OVCAR3 (cell line): ENCODE results near the gene VAMP1.

DNA sequence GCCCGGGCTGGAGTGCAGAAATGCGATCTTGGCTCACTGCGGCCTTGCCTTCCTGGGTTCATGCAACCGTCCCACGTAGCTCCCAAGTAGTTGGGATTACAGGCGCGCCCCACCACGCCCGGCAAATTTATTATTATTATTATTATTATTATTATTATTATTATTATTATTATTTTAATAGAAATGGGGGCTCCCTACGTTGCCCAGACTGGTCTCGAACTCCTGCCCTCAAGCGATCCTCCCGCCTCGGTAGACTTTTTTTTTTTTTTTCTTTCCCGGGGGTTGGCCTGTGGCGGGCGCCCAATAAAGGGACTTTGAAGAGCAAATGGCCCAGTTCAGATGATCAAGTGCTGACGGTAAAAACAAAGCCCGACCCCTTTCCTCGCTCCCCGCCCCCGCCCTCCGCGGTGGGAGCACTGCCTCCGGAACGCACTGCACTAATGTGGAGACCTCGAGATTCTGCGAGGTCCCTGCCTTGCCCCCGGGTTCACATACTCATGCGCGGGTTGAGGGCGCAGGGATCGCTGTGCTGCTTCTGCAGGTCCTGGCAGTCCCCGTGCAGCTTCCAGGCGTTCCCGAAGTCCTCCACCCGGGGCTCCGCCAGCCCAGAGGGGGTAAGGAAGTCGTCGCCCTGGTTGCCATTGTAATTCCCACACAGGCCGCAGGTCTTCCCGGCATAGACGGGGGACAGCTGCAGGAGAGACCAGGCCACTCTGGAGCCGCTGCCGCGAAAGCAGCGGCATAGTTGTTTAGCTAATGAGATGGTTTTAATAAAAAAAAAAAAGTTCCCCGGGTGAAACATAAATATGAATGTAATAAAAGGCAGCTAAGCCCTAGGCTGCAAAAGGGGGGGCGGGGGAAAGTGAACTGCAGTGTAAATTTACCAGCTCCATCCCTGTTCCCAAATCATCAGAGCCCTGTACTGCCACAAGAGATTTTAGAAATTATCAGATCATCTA lies 66.8 kb downstream of the VWF start:
- RRBS: 95% methylated on average over 16 of the region's 49 CpGs

DNA sequence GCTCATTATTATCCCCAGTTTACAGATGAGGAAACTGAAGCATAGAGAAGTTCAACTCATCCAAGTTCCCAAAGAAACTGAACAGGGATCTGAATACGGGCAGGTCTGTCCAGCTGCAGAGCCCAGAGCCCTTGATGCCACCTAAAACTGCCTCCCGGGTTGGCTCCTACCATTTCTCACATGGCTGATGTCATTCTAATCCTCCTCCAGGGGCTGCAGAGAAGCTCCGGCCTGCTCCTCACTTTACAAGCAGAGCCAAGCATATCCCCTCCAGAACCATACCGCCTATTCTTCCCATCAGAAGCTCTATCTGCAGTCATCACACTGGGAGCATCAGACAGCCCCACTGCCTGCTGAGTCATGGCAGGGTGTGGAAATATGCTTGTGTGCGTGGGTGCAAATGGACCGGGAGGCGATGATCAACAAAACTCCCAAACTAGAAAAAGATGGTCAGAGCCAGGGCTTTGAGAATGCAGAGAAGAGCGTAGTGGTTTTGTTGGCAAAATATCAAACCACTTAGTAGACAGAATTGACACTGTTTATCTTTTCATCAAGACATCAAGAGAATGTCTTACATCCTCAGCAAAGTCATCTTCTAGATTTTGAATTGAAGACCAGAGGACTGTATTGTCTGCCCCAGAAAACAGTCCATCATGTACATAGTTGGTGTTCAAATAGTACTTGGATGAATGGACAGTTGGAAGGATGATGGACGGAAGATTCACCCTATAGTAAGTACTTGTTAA lies 55.1 kb downstream of the VWF start:
- RRBS: 91% methylated on average over 2 of the region's 9 CpGs

- RRBS: no CpG with 5 or more reads among the region's 5 CpGs
Observed at GRCh38 chr12:6070328-6070991, 54.0 kb downstream of the VWF start.

DNA sequence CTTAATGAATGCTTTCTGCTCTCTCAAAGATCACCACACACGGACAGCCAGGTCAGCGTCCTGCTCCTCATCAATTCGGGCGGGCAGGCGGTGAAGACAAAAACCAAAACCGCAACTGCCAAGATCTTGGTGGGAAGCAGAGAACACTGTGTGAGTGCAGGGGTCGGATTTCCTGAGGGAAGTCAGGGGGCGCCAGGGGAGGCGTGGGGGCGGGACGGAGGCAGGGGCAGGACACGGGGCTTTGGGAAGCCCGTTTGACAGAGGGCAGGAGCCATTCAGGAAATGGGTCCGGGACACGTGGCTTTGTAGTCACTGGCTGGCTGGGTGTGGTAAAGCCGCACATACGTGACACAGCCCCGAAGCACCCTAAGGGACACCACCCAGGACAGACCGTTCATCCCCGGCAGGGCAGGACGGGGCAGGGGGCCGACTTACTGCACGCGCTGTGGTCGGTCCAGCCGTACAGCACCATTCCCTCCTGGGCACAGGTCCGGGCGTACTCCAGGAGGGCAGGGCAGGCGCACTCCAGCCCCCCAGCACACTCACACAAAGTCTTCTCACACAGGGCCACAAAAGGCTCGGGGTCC lies 49.5 kb downstream of the VWF start:
- RRBS: 98% methylated on average over 4 of the region's 30 CpGs

GRCh38 chr12:6199226-6200298 lies 638 bp upstream of the CD9 start:
- RRBS: 3% methylated on average over 8 of the region's 58 CpGs

DNA sequence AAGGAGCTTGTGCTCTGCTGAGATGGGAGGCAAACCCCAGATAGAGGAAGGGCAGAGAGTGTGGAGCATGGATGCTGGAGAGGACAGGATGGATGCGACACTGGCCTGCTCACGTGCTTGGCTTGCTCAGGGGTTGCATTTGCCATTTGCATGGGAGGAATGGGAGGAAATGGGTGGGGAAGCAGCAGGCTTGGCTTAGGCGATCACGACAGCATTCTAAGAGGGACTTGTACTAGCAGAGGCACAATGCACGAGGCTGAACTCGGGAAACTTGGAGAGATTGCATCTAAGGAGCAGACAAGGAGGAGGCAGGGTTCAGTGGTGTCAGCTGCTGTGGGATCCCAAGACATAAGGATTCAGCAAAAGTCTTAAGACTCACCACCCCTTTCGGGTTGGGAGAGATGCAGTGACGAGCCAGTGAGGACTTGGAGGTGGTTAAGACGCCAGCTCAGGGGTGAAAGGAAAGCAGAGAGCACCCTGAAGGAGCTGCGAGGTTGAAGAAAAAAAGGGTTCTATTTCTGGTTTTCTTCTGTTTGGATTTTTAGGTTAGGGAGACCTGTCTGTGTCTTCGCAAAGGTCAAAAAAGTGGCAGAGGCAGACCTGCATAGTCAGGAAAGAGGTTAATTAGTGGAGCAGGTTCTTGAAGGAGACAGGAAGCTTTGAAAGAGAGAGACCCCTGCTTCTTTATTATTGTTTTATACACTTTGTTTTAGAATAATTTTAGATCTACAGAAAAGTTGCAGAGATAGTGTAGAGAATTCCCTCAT lies 20.0 kb downstream of the CD9 start:
- RRBS: no CpG with 5 or more reads among the region's 11 CpGs

DNA sequence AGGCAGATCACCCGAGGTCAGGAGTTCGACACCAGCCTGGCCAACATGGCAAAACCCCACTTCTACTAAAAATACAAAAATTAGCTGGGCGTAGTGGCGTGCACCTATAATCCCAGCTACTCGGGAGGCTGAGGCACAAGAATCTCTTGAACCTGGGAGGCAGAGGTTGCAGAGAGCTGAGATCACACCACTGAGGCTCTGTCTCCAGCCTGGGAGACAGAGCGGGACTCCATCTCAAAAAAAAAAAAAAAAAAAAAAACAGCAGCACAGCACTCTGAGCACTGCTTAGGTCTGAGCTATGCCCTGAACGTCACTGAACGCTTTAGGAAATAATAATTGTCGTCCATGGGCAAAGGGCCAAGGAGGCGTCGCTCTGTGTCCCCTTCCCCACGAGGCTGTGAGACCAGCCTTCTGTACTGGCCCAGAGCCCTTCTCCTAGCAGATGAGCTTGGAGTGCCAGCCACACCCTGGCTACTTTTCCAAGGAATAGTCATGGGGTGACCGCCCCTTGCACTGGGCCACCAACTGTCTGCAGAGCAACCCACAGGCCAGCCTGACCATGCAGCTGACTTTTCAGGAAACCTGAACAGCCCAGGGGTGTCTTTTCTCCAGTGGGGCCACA lies 28.2 kb downstream of the CD9 start:
- RRBS: no CpG with 5 or more reads among the region's 13 CpGs

DNA sequence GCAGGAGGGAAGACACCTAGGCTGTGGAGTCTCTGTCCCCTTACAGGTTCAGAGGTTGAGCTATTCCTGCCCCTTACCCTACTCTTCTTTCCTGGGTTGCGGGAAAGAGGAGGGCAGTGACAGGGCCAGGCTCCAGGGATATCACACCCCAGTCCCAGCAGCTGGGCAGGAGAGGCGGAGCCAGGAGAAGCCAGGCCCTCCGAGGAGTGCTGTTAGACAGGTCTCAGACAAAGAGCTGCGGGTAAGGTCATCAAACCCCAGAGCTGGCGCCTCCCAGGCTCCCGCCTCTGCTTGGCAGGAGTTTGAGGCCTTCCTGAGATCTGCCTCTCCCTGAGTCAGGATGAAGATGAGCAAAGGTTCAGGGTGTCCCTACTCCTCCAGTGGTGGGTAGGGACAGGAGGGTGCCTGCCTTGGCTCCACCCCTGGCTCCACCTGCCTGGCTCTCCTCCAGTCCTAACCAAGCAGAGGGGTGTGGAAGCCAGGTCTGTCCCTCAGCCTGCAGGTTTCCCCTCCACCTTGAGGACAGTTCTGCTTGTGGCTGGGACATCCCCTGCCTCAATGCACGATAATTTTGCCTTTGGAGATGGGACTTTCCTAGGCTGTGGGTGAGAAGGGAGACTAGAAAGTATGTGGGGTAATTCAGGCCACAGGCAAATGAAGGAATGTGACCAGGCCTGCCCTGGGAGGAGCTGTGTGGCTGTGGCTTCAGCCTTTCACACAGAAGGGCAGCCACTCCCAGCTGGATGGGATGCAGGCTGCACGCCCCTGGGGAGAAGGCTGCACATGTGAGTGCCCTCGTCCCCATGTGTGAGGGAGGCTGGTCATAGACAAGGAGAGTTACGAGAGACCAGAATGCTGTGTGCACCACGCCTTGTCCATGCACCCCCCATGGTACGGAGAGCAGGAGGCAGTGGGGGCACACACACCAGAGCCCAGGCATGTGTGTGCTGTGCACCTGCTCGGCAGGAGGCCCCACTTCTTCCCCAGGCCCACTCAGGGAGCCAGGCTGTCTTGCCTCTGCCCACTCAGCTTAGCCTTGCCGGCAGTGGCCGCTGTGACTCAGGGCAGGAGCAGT lies 2.3 kb downstream of the PLEKHG6 start:
- RRBS: no CpG with 5 or more reads among the region's 15 CpGs

- RRBS: no CpG with 5 or more reads among the region's 13 CpGs
Observed at GRCh38 chr12:6324019-6324401, 13.5 kb downstream of the PLEKHG6 start.

DNA sequence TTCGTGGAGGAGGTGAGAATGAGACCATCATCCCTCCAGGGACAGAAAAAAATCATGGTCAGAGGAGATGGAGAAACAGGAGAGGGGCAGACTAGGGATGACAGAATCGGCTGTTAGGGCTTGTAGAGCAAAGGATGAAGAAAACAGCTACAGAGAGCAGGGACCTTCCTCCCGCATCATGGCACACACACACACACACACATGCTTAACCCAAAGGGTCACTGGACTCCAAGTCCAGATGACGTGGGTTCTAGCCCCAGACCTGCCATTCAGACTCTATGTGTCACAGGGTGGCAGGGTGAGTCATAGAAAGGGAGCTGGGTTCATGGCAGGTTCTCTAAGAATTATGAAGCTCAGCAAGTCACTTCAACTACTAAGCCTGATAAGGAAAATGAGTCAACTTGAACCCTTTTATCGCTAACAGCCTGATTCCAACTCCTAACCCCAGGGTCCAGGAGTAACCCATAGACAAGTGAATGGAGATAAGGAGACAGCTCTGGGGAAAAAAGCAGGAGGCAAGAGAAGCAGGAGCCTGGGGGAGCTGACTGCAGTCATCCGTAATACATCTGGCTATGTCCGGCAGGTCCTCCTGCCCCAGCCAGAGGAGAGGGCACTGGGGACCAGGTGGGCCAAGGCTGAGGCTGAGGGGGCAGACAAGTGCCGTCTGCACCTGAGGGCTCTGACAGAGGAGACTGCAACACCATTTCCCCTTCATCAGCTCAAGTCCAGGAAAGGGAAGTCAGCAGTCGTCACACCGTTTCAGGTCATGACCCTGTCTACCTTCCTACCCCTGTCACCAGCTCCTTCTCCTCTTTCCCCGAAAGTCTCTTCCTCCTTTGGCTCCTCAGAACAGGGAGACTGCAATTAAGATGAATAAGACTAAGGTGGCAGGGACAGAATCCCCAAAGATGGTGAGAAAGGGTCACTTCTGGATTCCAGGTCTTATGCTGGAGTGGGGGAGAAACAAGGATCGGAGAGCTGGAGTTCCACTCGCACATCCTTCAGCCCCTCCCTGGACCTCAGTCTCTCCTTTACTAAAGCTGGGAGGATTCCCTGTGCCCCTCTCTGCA lies 3.7 kb upstream of the TNFRSF1A start:
- RRBS: no CpG with 5 or more reads among the region's 13 CpGs

- RRBS: no CpG with 5 or more reads among the region's 14 CpGs
Observed at GRCh38 chr12:6394338-6395101, 10.6 kb downstream of the LTBR start.

- RRBS: no CpG with 5 or more reads among the region's 6 CpGs
Observed at GRCh38 chr12:6432952-6433508, 11.7 kb upstream of the CD27 start.

DNA sequence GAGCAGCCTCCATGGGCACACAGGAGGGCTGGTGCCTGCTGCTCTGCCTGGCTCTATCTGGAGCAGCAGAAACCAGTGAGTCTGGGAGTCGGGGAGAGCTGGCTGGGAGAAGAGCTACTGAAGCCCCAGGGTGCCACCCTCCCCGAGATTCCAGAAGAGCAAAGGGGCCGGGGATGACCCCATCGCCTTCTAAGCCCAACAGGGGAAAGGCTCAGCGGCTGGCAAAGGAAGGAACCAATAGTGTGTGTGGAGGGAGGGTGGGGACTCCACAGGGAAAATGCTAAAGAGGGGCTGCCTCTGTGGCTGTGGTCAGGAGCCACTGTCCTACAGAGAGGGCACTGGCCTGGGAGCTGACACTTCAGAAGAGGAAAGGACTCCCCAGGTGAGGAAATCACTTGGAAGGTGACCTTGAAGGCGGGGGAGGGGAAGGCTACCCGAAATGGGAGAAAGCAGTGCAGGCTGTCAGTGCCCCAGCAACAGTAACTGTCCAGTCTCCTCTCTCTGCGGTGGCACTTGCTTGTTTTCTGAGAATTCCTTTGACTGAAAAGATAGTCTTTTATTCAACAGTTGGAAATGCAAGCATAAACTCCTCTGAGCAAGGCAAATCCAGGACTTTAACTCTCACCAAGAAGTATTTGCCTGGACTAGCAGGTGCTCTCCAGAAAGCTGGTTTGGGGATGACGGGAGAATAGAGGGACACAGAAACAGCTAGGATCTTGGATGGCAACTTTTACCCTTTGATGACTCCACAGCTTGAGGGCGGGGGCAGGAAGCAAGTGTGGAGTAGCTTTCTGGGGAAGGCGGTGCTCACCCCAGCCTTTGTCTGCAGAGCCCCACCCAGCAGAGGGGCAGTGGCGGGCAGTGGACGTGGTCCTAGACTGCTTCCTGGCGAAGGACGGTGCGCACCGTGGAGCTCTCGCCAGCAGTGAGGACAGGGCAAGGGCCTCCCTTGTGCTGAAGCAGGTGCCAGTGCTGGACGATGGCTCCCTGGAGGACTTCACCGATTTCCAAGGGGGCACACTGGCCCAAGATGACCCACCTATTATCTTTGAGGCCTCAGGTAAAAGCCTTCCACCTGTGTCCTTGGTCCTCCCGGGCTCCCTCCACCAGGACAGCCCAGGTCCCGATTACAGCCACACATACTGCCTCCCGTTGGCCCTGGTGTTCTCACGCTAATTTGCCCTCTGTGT lies 791 bp downstream of the TAPBPL start:
- RRBS: no CpG with 5 or more reads among the region's 24 CpGs

DNA sequence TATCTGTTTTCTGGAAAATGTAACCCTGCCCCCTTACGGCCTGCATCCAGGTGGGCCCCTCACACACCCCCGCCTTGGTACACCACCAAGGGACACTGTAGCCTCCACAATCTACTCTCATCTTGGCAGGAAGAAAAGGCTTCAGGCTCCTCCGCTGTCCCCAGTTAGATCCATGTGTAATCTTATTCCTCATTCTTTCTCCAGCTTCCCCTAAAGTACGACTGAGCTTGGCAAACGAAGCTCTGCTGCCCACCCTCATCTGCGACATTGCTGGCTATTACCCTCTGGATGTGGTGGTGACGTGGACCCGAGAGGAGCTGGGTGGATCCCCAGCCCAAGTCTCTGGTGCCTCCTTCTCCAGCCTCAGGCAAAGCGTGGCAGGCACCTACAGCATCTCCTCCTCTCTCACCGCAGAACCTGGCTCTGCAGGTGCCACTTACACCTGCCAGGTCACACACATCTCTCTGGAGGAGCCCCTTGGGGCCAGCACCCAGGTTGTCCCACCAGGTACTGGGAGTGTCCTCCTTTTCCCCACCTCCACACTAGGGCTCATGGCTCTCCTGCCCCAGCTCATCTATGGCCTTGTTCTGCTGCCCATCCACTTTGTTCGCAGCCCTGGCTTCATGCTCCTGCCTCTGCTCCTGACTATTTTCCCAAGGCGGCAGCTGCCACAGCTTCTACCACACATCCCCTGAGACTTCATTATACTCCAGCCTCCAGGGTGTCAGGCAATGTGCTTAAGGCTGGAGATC lies 6.8 kb downstream of the TAPBPL start:
- RRBS: no CpG with 5 or more reads among the region's 12 CpGs

GRCh38 chr12:6470517-6471471 lies at the start of gene VAMP1:
Gene VAMP1 (minus strand): TSS chr12:6470677.
- RRBS: 7% methylated on average over 14 of the region's 66 CpGs

GRCh38 chr12:6574265-6574947 lies 6.3 kb upstream of the NOP2 start:
- RRBS: no CpG with 5 or more reads among the region's 2 CpGs

DNA sequence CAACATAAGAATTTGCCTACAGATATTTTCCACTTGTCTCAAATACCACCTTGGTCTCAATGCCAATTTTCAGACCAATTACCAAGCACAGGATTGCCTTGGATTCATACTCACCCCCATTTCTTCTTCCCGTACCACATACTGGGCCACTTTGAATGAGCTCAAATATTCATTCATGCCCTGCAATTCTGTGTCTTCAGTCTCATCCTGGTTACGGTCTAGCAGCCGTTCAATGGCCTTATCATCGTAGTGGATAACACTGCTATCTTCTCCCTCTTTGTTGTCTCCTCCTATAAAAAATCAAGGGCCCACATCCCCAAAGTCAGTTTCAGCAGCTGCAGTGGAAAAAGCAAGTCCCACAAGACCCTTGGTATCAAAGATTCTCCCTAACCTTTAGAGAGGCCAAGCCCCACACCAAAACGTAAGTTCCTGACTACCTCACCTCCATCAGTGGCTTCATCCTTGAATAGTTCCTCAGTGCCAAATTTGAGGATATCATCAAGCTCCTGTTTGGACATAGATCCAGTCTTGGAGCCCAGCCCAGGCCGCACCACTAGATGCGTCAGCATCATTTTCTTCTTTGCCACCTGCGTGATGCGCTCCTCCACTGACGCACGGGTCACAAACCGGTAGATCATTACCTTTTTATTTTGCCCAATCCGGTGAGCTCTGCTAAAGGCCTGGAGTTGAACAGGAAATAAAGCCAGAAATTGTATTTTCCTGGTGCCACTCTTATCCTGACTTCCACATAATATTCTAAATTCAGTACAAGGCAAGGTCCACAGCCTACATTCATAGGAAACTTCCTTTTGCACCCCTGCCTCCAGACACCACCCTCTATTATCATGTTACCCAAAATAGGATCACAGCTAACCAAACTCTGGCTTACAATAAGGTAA lies 19.4 kb upstream of the NOP2 start:
- RRBS: no CpG with 5 or more reads among the region's 13 CpGs

- RRBS: no CpG with 5 or more reads among the region's 11 CpGs
Observed at GRCh38 chr12:6604094-6605077, 2.8 kb downstream of the CHD4 start.

DNA sequence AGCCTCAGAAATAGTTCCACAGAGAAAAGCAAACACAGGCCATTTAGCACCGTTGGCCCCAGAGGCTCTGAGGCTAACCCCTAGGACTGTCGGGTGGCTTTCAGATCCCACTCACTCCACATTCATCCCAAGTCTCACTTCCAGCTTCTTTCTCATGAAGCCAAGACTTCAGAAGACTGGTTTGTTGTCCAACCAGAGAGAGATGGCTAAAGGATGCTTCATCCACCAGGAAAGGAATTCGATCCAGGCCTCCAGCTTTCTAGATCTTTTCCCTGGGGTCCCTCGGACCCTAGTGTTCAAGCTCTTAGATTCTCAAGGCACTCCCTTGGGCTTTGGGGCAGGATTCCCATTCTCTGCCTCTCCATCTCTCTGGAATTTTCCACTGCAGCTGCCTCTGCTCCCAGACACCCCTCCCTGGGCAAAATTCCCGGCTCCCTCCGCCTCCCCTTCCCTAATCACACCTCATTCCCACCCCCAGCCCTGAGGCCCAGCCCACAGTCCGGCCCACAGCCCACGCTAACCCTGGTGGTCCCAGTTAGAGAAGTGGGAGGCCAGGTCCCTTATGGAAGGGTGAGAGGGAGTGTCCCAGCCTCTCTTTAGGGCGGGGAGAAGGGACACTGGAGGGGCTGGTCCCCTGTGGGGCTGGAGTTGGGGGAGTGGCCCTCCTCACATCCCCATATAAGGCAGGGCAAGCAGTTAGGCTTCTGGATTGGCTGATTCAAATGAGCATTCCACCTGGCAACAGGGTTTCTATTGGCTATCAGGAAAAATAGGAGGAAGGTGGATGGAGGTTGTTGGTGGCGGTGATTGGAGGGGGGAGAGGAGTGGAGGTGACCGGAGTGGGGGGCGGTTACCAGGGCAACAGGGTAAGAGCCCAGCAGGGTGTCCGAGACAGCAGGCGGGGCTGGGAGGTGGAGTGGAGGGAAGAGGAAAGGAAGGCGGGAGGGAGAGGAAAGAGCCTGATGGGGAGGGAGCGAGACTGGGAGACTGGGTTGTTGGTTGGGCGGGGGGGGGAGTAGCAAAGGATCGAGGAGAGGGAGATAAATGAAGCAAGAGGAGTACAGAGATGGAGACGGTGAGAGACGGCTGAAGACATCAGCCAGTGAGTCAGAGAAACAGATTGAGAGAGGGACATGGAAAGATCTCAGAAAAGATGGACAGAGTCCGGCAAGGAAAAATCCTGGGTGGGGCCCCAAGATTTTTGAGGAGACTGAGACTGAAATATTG lies 2.1 kb upstream of the PTMS start:
- RRBS: 19% methylated on average over 1 of the region's 21 CpGs

GRCh38 chr12:6769026-6770074 lies 3.0 kb upstream of the LAG3 start:
- RRBS: no CpG with 5 or more reads among the region's 11 CpGs